Measurements from ENCODE around the genes STIM1 and OR51D1.

DNA sequence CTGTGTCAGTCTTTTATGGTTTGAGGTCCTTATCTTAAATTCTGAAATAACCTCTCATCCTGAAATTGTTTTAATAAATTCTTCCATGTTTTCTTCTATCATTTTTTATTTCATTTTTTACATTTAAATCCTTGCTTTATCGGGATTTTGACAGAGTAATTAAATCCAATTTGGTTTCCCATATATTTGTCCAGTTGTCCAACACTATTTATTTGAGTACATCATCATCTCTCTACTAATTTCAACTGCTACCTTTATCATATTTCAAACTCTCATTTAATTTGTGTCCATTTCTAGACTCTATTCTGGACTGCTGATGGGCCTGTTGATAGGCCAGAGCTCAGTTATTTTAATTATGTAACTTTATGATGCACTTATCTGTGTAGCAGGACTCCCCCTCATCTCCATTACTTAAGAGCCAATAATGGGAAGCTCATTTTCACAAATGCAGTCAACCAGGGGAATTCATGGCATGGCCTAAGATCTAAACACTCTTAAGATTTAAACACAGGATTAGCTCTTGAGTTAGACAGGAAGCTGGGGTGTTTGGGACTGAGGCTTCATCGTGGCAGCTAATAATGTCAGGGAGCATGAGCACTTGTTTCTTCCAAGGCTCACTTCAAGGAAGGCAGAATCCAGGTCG is 207.2 kb downstream of the CDKN1C start:
- RRBS = no CpG with 5 or more reads among the region's 3 CpGs

DNA sequence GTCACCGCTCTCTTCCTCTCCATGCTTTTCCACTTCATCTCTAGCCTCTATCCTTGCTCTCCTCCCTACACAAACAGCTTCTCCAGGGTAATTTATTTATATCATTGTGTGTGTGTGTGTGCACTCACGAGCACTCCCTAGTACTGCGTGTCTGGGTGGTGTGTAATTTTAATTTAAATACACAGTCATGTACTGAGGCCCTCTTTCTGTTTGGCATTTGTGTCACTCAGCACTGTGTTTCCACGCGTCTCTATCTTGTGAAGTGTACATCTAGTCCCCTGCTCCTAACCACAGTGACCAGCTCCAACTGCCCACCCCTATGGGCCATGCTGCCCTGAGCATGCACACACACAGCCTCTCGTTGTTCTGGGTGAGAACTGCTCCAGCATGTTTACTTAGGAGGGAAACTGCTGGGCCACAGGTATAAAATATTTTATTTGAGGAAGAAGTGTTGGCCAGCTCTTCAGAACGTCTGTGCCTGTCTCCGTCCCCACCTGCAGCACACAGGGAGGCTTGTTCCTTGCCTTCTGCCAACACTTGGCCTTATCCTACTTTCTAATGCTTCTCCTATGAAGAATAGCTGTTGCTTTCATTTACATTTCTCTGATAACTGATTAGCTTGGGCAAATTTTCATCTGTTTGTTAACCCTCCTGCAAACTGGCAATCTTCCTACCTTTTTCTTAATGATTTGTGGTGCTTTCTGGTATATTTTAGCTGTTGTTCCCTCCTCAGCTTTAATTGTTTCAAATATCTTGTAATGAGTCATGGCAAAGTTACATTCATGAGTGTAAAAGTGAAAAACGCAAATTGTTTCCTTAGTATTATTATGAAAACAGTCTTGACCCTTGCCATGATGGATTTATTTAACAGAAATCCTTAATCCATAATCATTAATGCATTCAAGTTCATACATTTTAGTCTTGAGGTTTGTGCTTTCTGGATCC is 190.1 kb downstream of the CDKN1C start:
- RRBS = no CpG with 5 or more reads among the region's 9 CpGs

GRCh38 chr11:2696211-2696823 is 189.3 kb downstream of the CDKN1C start:
- RRBS = no CpG with 5 or more reads among the region's 5 CpGs

DNA sequence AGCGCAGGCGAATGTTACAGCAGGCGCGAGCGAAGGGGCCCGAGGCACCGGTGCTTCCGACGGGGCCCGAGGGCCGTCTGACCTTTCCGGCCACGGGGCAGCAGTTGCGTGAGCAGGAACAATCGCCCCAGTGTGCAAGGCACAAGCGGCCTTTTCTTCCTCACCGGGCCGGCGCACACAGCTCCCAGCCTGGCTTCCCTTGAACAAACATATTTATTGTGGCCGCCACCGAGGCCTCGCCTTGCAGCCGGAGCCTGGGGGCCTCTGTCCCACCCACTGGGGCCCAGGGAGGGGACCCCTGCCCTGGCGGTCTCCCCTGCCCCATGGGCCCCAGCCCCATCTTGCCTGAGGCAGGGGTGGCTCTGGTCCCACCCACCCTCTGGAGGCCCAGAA is 153.0 kb downstream of the CDKN1C start:
- RRBS = 89% methylated on average over 20 of the region's 24 CpGs

DNA sequence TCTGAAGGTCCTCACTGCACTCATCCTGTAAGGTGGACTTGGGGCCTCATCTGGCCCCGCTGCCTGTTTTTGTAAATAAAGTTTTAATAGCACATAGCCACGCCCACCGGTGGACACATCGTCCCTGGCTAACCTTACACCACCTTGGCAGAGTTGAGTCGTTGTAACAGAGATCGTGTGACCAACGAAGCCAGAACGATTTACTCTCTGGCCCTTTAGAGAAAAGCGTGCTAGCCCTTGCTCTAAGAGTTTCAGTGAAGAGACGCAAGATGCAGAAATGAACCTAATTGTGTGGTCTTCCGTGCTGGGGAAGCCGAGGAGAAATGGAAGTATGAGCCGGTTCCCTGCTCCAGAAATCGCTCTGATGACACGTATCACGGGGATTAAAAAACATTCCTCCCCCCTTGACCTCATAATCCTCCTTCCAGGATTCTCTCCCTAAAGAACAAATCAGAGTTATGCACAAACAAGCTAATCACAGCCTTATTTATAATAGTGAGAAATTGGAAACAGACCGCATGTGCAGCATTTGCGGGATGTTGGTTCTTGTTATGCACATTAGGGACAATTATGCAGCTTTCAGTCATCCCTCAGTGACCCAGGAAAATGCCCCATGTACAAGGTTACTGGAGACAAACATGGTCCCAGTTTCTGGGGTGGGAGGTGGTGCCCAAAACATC is 80.0 kb downstream of the CDKN1C start:
- RRBS = no CpG with 5 or more reads among the region's 18 CpGs

- RRBS = 65% methylated on average over 48 of the region's 117 CpGs
These were observed 23.1 kb downstream of the CDKN1C start for GRCh38 chr11:2862069-2863358.

GRCh38 chr11:2923778-2924147 is 5.5 kb downstream of the PHLDA2 start:
- RRBS = no CpG with 5 or more reads among the region's 7 CpGs

- RRBS = no CpG with 5 or more reads among the region's 11 CpGs
These were observed 11.8 kb upstream of the NAP1L4 start for GRCh38 chr11:3003828-3004520.

GRCh38 chr11:3022266-3023432 is 30.5 kb upstream of the NAP1L4 start:
- RRBS = no CpG with 5 or more reads among the region's 19 CpGs

GRCh38 chr11:3036911-3037405 is 20.3 kb downstream of the CARS1 start:
- RRBS = no CpG with 5 or more reads among the region's 12 CpGs

GRCh38 chr11:3146871-3147409 is 18.2 kb downstream of the OSBPL5 start:
- RRBS = 96% methylated on average over 3 of the region's 21 CpGs

DNA sequence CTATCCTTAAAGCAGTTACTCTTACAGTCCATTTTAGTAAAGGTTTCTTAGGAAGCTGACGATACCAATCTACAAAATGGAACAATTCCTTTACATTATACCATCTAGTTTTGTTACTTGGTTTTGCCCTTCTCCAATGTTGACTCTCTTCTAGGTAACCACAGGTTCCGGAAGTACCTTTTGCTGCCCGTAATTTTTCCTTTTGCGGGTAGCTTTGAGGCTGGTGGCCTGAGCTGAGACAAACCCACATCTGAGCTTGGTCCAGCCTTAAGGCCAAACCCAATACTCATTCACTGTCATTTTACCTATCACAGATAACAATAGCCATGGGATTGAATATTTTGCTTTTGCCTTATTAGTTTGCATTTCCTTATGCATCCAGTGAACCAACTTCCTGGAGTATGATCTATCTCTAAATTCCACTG is 10.0 kb upstream of the MRGPRE start:
- RRBS = no CpG with 5 or more reads among the region's 4 CpGs

- RRBS = no CpG with 5 or more reads among the region's 1 CpG
These were observed 38.7 kb downstream of the NUP98 start for GRCh38 chr11:3758778-3758977.

- RRBS = no CpG with 5 or more reads among the region's 18 CpGs
These were observed 1.2 kb downstream of the NUP98 start for GRCh38 chr11:3795932-3796685.

DNA sequence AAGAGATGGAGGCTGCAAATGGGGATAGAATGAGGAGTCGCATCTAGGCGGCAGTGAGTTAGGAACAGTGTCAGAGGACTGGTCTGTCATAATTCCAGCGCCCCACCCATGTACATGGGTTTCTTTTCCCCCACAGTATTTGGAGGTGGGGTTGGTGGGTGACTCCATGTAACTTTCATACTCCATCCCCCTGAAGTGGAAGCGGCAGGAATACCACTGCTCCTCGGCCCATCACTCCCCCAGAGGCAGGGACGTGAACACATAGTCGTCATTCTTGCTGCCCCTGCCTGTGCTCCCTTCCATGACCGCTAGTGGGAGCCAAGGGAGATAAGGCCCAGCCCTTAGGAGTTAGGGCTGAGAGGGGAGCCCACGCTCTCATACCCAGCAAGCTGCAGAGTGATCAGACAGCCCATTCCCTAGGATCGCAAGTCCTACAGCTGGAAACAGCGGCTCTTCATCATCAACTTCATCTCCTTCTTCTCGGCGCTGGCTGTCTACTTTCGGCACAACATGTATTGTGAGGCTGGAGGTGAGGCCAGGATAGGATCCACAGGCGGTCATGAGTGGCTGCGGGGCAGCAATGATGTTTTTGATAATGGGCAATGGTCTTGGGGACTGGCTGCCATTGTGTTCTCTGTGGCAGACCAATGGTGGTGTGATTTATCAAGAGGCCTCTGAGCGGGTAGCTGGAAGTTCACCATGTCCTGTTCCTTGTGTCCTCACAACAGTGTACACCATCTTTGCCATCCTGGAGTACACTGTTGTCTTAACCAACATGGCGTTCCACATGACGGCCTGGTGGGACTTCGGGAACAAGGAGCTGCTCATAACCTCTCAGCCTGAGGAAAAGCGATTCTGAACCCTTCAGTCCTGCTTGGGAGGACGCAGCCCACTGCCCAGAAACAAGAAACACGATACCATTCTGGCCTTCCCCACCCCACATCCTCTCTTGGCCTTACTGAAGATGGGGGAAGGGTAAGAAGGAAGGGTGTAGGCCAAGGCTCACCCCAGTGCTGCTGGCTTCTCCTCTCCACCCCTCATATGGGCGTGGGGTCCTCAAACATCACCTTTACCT is 15.8 kb downstream of the RHOG start:
- RRBS = no CpG with 5 or more reads among the region's 24 CpGs

GRCh38 chr11:3854119-3854764 is 1.2 kb upstream of the STIM1 start:
- RRBS = no CpG with 5 or more reads among the region's 12 CpGs

- RRBS = 1% methylated on average over 22 of the region's 79 CpGs
These were observed at the start of gene STIM1 for GRCh38 chr11:3855510-3856594. Gene STIM1, plus strand, starts transcription at chr11:3855664.

- RRBS = no CpG with 5 or more reads among the region's 3 CpGs
These were observed 24.5 kb downstream of the STIM1 start for GRCh38 chr11:3879852-3880564.

- RRBS = no CpG with 5 or more reads among the region's 9 CpGs
These were observed 8.3 kb upstream of the RRM1 start for GRCh38 chr11:4086311-4086697.

DNA sequence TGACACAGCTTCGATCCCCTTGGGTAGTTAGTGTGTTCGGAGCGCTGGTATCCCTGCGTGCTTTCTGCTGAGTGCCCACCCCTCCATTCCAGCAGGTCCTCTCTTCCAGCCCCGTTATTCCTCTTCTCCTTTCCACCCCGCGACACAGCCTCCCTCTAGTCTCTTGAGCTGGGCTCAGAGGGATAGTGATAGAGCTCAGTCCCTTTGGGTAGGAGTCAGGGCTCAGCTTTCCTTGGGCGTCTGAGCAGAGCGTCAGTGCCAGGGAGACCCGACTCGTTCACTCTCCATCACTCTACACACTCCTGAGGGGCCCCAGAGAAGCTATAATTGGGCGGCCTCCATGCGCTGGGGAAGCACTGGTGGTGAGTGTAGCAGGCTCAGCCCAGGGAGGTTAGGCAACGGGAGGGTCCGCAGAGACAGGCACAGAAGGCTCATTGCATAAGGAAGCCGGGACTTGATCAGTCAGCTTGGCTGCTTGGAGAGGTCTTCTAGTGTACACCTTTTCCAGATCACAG is at the start of gene OR51D1:
Gene OR51D1 (plus strand): TSS at position 373 of the 515 bp plus-strand sequence.
- RRBS = 2% methylated on average over 1 of the region's 16 CpGs

All from PFSK-1 (cell line).